ENCODE measurements around a stretch of chr2.

DNA sequence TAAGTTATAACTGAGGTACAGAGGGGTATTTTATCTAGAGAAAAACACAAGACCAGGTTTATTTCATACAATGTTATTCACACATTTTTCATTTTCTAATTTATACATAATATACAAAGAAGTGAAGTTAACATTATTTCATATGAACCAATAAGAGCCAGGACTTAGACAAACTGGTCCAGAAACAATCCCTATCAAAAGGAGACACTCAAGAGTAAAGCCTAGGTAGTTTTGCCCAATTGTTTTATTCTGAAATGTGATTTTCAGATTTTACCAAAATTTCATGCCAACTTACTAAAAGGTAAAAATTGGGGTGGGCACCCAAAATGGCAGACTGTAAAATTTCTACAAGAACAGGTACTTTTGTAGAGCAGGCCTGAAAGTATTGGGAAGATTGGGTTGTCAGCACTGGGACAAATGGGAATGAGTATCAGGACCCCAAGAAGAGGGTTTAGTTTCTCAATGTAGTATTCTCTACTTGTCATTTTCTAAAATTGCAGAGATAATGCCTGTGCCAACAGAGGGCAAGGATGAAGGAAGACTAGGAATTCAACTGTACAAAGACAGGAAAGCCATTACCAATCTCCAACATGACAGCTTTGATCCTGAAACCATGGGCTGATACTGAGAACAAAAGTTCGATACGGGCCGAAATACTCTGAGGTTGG, 23.9 kb upstream of the SDC1 start:
- PRO-cap = no peak
- RAMPAGE, long total RNA, 2 experiments = no peak in any of the 2 experiments

DNA sequence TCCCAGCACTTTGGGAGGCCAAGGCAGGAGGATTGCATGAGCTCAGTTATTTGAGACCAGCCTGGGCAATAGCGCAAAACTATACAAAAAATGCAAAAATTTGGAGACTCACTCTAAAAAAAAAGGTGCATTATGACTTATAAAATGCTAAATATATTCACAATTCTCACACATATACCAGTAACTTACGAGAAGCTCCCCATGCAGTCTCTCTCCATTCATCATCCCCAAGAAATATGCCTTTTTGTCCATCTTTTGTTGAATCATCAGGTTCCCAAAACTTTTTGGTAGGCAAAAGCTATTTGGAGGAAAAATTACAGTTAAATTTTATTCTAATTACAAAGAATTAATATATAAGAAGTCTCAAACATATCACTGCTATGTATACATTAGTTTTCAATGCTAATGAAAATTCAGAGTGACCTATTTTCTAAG, 32.3 kb downstream of the PUM2 start:
- PRO-cap = no peak
- RAMPAGE, long total RNA, 2 experiments = no peak in any of the 2 experiments

GRCh38 chr2:20429546-20429891, 17.4 kb upstream of the RHOB start:
- PRO-cap = bidirectional peak, plus-strand start at chr2:20429802, minus-strand start at chr2:20429705
- RAMPAGE, long total RNA, 2 experiments = no peak in any of the 2 experiments

DNA sequence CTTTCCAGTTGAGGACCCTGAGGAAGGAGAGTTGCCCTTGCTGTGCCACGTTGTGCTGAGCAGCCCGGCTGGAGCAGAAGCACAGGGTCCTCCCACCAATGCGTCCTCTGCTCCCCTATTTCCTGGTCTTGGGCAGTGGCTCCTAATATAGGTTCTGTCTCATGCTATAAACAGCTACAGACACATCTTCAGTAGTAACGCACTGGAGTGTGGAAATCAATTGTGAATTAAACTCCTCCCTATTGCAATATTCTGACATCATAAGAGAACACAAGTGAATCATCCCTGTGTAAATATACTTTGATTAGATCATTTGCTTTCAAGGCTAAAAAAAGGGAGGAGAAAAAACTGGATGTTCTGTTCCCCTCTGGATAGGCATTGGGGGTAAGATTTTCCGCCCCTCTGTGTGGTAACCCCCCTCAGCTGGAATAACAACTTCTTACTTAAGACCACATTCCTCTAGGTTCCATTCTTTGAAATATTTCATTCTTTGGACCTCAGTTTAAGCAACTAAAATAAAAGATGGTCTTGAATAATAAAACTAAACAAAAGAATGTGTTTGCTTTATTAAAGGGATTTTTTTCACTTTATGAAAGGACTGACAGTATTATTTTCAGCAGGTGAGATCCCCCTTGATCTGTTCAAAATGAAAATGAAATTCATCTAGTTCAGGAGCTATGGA, 8.3 kb upstream of the RHOB start:
- PRO-cap = bidirectional peak, plus-strand start at position 358 of the sequence, minus-strand start at position 121 of the sequence
- RAMPAGE, long total RNA, 2 experiments = start-site peak on the minus strand in 1 of 2 experiments, centred at position 210 of the sequence, 12 reads per replicate

DNA sequence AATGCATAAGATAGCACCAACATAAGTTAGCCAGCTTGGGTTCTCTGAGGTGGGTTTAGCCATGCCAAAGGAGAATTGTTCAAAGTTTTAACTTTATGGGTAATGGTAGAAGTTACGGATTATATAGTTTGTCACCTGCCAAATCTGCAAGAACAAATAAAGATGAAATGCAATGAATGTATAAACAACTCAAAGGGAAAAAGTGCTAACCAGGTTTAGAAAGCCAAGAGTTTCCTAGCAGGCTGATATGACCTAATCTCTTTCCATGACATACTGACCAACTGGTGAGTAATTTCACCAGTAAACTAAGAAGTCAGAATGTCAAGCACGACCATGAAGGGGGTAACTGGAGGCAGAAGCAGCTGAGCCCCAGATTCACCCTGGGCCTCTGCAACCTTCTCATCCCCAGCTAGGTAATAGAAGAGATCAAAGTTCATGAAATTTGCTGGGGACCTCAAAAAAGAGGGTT, 10.1 kb downstream of the RHOB start:
- PRO-cap = no peak
- RAMPAGE, long total RNA, 2 experiments = no peak in any of the 2 experiments

GRCh38 chr2:20501433-20501710, 54.5 kb downstream of the RHOB start:
- PRO-cap = no peak
- RAMPAGE, long total RNA, 2 experiments = no peak in any of the 2 experiments

DNA sequence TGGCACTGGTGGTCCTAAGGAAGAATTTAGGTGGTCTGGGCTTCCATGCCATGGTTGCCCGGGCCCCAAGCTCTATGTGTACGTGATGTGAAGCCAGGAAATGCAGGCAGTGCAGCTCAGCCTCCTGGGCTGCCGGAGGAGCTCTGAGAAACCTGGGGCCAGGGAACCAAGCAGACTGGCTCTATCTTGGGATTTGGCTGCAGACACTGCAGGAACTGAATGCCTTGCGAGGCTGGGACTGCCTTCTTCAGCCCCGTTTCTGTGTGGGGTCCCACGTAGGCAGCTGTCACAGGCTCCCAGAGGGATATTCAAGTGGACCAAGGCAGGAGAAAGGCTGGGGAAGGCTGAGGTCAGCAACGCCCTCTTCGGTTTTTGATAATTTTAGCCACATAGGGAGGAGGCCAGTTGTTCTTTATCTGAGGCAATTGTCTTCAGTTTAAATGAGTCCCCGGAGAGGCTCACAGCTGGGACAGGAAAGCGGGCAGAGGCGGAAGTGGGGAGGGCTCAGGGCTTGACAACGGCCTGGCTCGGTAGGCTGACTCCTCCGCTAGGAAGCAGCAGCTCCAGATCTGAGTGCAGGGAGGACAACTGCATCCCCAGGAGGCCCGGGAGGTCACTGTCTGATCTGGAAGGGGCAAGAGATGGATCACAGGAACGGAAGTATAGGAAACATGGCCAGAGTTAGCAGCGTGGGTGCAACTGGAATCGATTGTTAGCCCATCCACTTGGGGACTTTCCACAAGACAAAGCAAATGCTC, 77.8 kb downstream of the RHOB start:
- PRO-cap = no peak
- RAMPAGE, long total RNA, 2 experiments = no peak in any of the 2 experiments

GRCh38 chr2:20568331-20569596, 82.1 kb downstream of the HS1BP3 start:
- PRO-cap = no peak
- RAMPAGE, long total RNA, 2 experiments = no peak in any of the 2 experiments

DNA sequence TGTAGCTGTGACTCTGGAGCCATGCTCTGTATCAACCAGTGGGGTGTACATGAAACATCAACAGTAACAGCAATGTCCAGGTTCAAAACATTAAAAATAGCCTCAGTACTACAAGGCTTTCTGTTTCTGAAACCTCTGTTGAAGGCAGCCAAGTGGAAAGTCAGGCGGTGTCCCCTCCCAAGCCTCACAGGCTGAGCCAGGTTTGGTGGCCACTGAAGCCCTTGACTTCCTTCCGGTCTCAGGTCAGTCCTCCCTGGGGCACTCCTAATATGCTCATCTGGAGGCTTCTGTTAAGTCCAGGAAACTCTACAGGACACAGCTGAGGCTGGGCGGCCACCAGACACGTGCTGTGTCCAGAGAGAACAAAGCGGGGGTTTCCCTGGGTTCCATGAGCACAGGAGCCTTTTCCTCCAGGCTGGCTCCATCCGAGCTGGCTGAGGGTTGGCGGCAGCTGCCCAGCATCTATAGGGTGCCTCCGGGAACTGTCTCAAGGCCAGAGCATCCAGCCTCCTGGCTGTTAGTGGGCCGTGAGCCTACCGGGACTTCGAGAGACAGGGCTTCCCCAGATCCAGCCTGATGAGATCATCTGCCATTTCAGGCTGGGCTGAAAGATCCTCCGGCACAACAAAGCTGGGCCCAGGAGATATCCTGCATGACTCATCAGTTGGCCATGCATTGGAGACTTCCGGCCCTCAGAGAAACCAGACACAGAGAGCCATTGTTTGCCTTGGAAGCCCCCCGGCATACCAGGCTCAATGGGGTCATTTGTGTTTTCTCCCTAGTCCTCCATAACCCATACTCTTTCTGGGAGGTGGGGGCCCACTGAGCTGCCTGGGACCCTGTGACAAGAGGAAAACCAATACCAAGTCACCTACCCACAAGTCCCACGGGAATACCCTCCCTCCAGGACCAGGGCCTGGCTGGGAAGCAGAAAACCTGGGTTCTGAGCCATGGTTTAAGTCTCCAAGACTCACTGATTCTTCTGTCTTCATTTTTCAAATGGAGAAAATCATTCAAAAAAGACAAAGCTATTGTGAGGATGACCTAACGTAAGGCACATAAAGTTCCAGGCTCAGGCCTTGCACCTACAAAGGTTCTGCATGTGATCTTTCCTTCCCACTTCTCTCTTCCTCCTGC, 71.7 kb downstream of the HS1BP3 start:
- PRO-cap = no peak
- RAMPAGE, long total RNA, 2 experiments = no peak in any of the 2 experiments

- PRO-cap = no peak
- RAMPAGE, long total RNA, 2 experiments = no peak in any of the 2 experiments
Observed at GRCh38 chr2:20582504-20583000, 68.3 kb downstream of the HS1BP3 start.

- PRO-cap = no peak
- RAMPAGE, long total RNA, 2 experiments = no peak in any of the 2 experiments
Observed at GRCh38 chr2:20586210-20586719, 64.6 kb downstream of the HS1BP3 start.

- PRO-cap = bidirectional peak, plus-strand start at chr2:20597346, minus-strand start at chr2:20597100
- RAMPAGE, long total RNA, 2 experiments = no peak in any of the 2 experiments
Observed at GRCh38 chr2:20596921-20597624, 53.8 kb downstream of the HS1BP3 start.

DNA sequence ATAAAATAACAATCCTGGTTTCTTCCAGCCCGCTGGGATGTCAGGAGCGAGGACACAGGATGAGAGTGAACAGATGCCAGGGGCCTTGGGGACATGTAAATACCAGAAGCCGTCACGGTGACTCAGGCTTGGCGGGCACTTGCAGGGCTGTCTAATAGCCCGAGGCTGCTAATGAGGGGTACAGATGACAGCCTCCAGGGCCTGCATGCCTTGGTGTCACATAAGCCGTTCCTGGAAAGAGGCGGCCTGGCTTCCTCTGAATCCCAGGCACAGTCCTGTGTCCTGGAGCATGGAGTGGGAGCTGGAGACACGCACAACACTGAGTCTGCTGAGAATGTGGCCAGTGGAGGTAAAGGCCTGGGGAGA, 28.1 kb downstream of the HS1BP3 start:
- PRO-cap = no peak
- RAMPAGE, long total RNA, 2 experiments = no peak in any of the 2 experiments

DNA sequence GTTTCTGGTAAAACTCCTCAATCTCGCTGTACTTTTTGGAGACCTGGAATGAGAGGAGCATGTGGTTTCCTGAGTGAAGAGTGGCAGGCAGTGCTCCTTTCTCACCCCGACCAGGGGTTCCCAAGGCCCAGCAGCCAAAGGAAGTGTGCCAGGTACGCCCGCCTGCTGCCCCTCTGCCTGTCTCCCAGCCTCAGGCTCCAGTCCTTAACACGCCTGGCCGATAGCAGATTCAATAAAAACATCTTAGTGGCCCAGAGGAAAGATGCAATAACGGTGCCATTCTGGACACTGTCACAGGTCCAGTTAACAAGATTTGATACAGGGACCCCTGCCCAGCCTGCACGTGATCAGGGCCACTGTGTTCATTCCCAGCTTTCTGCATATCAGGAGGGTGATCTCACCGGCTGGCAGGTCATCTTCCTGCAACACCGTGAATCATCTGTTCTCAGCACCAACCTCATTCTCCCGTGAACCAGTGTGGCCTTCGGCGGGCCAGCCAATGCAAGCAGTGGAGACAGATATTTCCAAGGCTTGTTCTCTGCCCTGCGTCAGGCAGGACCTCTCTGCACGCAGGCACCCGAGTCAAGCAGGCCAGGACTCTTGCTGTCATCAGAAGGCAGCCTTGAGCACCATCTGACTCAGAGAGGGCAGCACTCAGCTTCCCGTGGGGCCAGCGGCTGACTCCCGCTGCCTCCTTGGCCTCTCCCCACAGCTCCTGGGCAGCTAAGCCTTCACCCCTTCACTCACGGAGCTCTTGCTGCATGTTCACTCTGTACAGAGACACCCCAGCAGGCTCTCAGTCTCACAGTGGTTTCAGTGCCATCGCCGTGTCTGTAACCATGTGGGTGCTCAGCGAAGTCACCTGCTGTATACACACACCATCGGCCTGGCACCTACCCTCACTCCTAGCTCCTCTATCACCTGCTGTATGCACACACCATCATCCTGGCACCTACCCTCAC, 9.5 kb downstream of the HS1BP3 start:
- PRO-cap = no peak
- RAMPAGE, long total RNA, 2 experiments = no peak in any of the 2 experiments

DNA sequence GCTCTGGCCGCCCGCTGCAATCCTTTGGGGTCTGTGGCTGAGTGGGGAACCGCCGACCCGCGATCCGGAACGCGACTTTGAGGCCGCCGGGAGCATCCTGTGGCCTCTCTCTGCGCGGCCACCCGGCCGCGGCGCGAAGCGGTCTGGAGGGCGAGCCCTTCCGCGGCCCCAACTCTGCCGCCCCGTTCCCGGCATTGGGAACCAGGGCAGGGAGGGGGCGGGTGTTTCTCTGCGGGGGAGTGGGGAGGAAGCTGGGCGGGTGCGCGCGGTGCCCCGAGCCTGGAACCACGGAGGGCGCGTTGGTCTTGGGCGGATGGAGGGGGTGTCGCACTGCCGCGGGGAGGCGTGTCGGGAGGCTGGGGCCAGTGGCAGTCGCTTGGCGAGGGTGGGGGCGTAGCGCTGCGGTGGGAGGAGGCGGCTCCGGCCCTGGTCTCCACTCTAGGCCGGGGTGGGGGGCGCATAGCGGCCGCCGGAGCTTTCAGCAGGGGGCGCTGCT, 307 bp upstream of the GDF7 start:
- PRO-cap = unidirectional peak, minus-strand start at position 133 of the sequence; bidirectional peak, plus-strand start outside the sequence, minus-strand start at position 289 of the sequence
- RAMPAGE, long total RNA, 2 experiments = no peak in any of the 2 experiments

- PRO-cap = no peak
- RAMPAGE, long total RNA, 2 experiments = no peak in any of the 2 experiments
Observed at GRCh38 chr2:20676681-20677594, 10.0 kb downstream of the GDF7 start.

- PRO-cap = no peak
- RAMPAGE, long total RNA, 2 experiments = no peak in any of the 2 experiments
Observed at GRCh38 chr2:20696983-20698085, 30.4 kb downstream of the GDF7 start.

- PRO-cap = no peak
- RAMPAGE, long total RNA, 2 experiments = no peak in any of the 2 experiments
Observed at GRCh38 chr2:20988865-20989402, 54.9 kb downstream of the APOB start.

- PRO-cap = no peak
- RAMPAGE, long total RNA, 2 experiments = no peak in any of the 2 experiments
Observed at GRCh38 chr2:20992234-20992629, 51.6 kb downstream of the APOB start.

DNA sequence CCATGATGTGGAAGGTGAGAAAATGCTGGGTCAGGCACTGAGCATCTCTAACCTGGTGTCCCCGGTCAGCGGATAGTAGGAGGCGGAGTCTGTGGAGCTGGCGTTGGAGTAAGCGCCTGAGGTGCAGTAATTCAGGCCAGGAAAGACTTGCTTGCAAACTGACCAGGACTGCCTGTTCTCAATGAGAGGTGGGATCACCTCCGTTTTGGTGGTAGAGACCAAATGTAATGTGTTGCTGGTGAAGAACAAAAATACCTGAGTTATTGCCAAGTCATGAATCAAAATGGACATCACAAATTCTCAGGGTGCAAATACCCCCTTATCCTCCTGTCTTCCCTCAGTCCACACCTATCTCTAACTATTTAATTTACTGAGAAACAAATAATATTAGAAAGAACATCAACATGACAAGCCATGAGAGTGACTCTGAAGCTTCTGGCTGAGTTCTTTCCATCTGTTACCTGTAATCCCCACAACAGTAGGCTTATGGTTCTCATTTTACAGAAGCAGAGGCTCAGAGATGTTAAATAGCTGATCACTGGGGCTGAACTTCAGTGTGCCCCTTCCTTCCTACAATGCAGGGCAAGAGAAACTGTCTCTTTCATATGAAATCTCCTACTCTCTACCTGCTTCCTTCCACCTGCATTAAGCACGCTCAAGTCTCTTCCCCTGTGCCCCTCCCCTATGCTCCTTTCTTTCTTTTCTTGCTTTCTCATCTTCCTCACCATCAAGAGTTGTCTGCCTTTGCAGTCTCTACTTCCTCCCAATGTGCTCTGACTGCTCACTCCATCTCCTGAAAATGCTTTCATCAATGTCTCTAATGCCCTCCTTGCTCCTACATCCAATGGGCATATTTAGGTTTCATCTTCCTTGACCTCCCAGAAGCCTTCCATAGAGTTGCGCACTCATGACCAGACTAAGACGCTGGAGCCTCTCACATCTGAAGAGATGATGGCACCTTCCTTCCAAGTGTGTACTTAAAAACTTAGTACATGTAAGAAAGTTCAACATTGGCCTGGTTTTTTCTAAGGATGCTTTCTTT, 23.9 kb downstream of the APOB start:
- PRO-cap = no peak
- RAMPAGE, long total RNA, 2 experiments = no peak in any of the 2 experiments